Helper T cell (primary cell): ENCODE measurements around a stretch of chr10.

GRCh38 chr10:119687176-119687708 lies 36.1 kb downstream of the BAG3 start:
- PRO-cap, 2 experiments, result no peak in any of the 2 experiments

DNA sequence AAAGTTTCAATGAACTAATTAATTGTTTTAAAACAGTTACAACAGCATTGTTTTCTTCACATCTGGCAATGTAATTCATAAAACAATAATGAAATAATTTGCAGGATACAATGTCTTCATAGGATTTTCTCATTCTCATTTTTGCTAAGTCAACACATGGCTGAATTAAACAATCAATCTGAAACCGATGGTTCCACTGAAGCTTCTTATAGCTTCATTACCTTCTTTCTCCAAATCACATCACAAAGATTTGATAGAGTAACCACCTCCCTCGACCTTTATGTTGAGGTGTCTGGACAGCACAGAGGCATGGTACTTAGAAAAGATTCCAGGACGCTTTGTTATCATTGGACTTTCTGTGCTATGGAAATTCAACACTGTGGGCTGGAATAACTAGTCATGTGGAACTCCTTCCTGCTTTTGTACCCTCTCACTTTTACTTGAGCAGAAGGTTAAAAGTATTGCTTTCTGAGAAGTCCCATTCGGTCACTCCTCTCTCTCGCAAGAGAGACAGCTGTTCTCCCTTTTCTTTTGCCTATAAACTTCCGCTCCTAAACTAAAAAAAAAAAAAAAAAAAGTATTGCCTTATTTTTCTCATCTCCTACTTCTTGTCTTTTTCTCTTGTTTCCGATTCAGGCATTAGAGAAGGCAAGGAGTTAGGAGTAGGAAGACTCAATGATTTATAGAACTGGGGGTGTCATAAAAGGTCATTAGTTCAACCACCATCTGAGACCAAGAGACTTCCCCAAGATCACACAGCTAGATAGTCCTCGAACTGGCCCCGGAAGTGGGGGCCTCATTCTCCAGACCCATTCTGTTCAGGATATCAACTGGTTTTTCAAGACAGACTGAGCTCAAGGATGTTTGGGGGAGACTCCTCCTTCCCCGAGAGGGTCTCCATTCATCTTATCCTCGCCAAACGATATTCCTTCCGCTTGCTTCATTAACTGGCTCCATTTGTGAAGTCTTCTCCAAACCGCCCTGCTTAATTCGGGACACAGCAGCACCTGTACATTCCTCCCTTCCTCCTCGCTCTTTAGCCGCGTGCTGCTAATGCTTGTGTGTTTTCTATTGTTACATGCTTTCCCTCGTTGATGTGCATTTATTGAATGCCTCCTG lies 1.1 kb upstream of the INPP5F start:
- PRO-cap, 2 experiments, result no peak in any of the 2 experiments

- PRO-cap, 2 experiments, result no peak in any of the 2 experiments
Observed at GRCh38 chr10:119761176-119761766, 35.4 kb downstream of the INPP5F start.

DNA sequence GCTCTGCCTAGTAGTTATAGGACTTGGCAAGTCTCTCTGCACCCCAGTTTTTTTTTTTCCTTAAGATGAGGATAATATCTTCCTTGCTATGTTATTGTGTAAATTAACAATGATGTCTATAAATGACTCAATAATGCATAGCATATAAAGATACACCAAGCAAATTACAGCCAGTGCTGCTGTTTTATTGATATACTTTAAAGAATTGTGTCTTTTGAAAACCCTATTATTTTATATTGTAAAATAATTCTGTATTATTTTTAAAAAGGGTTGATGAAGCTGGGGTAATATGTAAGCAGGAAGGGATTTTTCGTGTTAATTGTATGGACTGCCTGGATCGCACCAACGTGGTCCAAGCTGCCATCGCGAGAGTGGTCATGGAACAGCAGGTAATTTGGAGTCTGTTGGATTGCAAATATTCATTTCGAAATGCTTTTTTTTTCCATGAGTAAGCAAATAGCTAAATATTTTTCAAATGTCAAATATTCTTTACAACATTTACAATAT lies 66.5 kb downstream of the MCMBP start:
- PRO-cap, 2 experiments, result no peak in any of the 2 experiments

DNA sequence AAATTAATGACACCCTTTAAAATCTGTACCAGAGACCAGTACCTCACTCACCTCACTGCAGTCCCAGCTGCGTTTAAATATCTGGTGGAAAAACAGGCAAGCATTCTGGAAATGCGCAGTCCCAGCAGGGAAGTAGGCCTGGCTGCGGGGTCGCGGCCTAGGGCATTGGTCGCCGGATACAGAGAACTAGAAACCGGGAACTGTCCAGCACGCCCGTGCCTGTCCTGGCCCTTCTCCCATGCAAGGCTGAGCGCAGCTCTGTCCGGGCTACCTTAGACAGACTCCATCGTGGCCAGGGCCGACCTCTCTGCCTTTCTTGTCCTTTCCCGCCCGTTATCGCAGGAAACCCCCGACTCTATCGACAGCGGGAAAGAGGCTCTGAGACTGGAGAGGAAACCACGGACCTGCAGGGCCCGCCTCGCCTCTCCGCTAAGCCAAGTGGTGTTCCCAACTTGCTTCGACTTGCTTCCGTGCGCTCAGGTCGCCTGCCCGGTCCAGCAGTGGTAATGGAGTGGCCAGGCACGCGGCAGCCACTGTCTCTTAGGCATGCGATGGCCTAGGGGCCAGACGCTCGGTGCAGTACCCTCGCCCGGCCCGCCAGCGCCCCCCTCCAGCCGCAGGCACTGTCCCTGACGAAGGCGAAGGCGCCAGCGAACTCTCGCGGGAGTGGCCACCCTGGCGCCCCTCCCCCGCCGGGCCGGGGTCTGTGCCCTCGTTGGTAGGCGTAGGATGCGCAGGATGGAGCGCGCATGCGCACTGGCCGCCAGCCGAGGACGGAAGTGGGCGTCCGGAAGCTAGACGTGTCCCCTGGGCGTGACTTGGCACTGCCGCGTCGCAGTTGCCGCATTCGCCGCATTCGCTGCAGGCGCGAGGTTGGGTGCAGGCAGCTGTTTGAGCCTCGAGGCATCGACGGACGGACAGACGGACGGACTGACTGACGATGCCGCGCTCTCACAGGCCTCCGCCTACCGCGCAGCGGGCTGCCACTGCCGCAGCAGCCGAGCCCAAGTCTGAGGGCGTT lies 54.5 kb downstream of the MCMBP start:
- PRO-cap, 2 experiments, result peak in 2 of 2 experiments; most common plus-strand start position 846 of the sequence (in 2)

- PRO-cap, 2 experiments, result no peak in any of the 2 experiments
Observed at GRCh38 chr10:119840707-119841263, 31.9 kb downstream of the MCMBP start.

DNA sequence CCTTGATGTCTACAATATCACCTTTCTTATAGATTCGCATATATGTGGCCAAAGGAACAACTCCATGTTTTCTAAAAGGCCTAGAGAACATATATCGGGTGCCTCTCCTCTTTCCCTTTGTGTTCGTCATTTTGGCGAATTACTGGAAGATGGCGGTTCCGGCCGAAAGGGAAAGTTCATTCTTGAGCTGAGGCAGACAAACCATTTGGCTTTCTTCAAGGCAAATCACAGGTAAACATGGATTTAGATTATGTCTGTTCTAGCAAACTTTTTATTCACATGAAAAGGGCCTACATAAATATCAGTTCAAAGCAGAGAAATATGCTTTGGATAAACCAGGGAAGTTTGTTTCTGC lies 102.0 kb upstream of the PLPP4 start:
- PRO-cap, 2 experiments, result no peak in any of the 2 experiments

DNA sequence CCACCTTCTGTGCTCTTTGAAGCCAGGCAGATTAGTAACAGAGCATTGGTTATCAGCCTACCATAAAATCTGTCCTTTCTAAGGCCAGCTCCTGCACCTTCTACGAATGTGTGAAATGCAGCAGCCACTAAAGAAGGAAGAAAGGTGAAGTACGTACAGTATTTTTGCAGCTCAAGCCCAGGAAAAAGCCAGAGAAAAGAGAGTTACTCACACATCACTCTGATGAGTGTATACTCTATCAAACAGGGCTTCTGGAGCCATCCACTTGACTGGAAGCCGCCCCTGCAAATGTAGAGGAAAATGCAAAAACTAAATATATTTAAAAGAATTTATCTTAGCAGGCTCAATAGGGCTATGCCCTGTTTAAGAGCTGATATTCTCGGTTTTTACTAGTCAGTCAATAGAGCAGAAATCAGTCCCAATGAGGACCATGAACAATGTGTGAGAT lies 111.1 kb downstream of the FGFR2 start:
- PRO-cap, 2 experiments, result no peak in any of the 2 experiments

GRCh38 chr10:121597014-121597686 lies 1.1 kb downstream of the FGFR2 start:
- PRO-cap, 2 experiments, result no peak in any of the 2 experiments

- PRO-cap, 2 experiments, result no peak in any of the 2 experiments
Observed at GRCh38 chr10:121598522-121598989, 312 bp upstream of the FGFR2 start.

DNA sequence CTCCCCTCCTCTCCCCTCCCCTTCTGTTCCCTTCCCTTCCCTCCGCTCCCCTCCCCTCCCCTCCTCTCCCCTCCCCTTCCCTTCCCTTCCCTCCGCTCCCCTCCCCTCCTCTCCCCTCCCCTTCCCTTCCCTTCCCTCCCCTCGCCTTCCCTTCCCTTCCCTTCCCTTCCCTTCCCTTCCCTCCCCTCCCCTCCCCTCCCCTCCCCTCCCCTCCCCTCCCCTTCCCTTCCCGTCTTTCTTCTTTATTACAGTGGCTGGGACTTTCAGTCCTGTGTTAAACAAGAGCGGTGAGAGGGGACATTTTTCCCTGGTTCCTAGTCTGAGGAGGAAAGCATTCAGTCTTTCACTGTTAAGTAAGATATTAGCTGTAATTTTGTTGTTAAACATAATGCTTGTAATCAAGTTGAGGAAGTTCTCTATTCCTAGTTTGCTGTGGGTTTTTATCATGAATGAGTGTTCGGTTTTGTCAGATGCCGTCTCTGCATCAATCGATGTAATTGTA lies 39.9 kb downstream of the TACC2 start:
- PRO-cap, 2 experiments, result no peak in any of the 2 experiments

- PRO-cap, 2 experiments, result no peak in any of the 2 experiments
Observed at GRCh38 chr10:122139767-122140384, 131.2 kb upstream of the BTBD16 start.

DNA sequence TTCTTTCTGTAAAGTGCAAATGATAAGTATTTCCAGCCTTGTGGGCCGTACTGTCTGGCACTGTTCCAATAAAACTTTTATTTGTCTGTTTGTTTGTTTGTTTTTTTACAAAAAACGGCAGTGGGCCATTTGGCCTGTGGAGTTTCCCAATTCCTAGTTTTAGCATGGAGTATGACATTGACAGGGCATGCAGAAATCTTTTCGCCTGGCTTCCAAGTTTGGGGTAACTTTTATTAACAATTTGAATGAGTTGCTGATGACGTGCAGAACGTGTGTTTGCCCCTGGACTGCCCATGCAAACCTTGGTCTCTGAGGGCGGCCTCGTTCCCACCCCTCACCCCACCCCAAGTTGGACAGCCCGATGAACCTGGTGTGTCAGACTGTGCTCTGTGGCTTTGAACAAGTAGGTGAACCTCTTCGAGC lies 40.1 kb upstream of the BTBD16 start:
- PRO-cap, 2 experiments, result no peak in any of the 2 experiments

DNA sequence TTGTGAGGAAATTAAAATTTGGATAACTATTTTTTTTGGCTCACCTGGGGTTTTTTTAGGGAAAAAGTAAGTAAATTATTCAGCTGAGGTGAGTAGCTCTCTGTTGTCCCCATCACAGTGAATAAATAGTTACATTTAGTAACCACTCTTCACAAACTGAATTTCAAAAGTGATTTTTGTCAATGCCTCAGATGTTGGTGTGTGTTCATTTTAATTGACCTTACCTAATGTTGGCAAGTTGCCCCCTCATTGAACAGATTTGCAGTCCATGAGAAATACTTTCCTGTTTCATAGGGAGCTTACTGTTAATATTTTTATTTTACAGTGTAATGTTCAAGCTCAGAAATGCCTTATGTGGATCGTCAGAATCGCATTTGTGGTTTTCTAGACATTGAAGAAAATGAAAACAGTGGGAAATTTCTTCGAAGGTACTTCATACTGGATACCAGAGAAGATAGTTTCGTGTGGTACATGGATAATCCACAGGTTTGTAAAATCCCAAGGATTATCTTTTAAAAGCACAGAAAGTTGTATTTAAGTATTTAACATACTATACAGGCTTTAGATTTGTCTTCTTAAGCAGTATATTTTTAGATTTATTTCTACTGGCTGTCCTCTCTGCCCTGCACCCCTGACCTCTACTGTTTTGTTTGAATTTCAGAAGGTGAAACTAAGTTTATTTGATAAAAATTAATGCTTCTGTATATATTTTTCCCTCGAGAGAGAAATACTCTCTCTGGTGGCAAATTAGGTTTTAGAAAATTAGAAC lies 18.5 kb downstream of the PLEKHA1 start:
- PRO-cap, 2 experiments, result no peak in any of the 2 experiments

DNA sequence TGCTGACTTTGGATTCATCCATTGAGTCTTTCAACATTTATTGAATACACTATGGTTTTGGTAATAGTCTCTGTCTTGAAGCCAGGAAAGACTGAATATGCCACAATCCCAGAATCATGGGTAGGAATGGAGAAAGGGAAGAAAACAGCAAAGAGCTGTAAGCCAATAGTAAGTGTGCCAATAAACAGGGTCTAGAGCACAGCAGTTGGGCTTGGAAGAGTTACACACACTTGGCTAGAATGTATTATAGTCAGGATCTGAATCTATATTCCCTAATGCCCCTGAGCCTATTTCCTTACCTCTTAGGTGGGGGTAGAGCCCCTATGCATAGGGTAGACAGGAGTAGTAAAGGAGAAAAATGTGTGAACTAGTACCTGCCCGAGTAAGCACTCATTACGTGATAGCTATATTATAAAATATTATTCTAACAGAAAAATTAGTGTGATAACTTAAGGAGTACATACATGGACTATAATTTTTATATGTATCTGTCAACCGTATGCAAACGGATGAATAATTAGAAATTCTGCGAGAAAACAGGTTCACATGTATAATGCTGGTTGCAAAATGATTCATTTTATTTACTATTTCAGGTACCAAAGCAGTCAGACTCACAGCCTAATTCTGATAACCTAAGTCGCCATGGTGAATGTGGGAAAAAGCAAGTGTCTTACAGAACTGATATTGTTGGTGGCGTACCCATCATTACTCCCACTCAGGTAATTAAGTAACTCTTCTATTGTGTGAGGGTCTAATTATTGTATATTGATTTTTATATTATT lies 38.0 kb downstream of the PLEKHA1 start:
- PRO-cap, 2 experiments, result no peak in any of the 2 experiments

- PRO-cap, 2 experiments, result no peak in any of the 2 experiments
Observed at GRCh38 chr10:122460678-122461297, 565 bp upstream of the HTRA1 start.

- PRO-cap, 2 experiments, result no peak in any of the 2 experiments
Observed at GRCh38 chr10:122532824-122533266, 27.7 kb upstream of the DMBT1 start.

- PRO-cap, 2 experiments, result no peak in any of the 2 experiments
Observed at GRCh38 chr10:122585912-122586321, 25.4 kb downstream of the DMBT1 start.

DNA sequence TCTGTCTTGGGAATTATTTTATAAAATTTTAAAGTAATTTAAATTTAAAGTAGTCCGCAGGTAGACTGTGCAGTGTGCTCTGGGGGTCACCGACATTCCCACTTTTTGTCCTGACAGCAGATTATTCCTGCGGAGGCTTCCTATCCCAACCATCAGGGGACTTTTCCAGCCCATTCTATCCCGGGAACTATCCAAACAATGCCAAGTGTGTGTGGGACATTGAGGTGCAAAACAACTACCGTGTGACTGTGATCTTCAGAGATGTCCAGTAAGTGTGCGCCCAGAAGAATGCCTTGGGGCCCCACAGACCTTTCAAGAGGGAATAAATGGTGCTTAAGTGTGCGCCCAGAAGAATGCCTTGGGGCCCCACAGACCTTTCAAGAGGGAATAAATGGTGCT lies 39.6 kb upstream of the SPADH start:
- PRO-cap, 2 experiments, result no peak in any of the 2 experiments

GRCh38 chr10:122636884-122637459 lies 35.7 kb upstream of the SPADH start:
- PRO-cap, 2 experiments, result no peak in any of the 2 experiments